Transverse colon (tissue), 4 donors: ENCODE measurements around the genes GARNL3, SLC2A8 and CFAP157.

- PRO-cap = no peak
- RAMPAGE, long total RNA, 4 experiments = start-site peak on the plus strand in 1 of 4 experiments, at chr9:125787243-125787425 at its widest, 5 reads per replicate
Measured at GRCh38 chr9:125786930-125788065, 40.1 kb downstream of the PBX3 start.

DNA sequence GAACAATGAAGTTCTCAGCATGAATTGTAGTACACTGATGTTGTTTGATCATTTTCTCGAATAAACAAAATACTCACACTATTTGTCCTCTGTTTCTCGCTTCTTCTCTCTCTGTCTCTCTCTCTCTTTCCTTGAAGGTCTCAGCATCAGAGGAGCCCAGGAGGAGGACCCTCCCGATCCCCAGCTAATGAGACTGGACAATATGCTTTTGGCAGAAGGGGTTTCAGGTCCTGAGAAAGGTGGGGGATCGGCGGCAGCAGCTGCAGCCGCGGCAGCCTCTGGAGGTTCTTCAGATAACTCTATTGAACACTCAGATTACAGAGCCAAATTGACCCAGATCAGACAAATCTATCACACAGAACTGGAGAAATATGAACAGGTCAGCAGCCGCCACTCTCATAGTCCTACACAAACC lies 168.4 kb downstream of the PBX3 start:
- PRO-cap = no peak
- RAMPAGE, long total RNA, 4 experiments = no peak in any of the 4 experiments

- PRO-cap = no peak
- RAMPAGE, long total RNA, 4 experiments = no peak in any of the 4 experiments
Measured at GRCh38 chr9:126390296-126390652, 63.6 kb downstream of the MVB12B start.

DNA sequence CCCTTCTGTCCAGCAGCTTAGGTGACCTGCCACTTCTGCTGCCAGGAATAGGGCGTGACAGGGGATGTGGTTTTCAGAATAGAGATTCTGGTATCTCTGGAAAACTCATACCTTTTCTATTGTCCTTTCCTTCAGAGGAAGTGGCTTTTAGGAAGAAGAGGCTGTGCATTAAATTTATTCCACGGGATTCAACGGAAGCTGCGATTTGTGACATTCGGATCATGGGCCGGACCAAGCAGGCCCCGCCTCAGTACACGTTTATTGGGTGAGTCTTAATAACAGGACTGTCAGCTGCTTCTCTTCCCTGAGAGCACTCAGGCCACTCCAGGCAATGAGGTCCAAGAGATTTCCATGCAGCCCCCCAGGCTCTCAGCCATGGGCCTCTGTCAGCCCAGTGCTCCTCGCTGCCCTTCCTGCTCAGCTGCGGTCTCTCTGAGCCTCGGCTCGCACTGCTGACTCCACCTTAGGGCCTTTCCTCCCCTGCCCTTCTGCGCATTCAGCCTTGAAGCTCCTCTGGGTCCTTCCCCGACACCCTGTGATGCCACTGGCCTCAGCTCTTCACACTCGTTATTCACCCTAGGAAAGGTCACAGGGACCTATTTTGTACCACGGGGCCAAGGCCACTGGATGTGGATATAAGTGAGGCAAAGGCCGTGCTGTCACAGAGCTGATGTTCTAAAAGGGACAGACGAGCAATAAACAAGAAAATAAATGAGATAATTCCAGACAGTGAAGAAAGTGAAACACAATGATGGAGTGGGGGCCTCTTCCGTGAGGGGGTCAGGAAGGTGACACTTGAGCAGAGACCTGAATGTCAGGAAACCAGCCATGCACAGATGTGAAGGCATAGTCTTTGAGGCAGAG lies 65.5 kb downstream of the MVB12B start:
- PRO-cap = no peak
- RAMPAGE, long total RNA, 4 experiments = start-site peak on the plus strand in 1 of 4 experiments, centred at position 194 of the sequence, 5 reads per replicate

GRCh38 chr9:126683181-126683722 lies 69.5 kb downstream of the LMX1B start:
- PRO-cap = no peak
- RAMPAGE, long total RNA, 4 experiments = no peak in any of the 4 experiments

- PRO-cap = no peak
- RAMPAGE, long total RNA, 4 experiments = no peak in any of the 4 experiments
Measured at GRCh38 chr9:126763301-126763765, 41.5 kb upstream of the ZBTB43 start.

DNA sequence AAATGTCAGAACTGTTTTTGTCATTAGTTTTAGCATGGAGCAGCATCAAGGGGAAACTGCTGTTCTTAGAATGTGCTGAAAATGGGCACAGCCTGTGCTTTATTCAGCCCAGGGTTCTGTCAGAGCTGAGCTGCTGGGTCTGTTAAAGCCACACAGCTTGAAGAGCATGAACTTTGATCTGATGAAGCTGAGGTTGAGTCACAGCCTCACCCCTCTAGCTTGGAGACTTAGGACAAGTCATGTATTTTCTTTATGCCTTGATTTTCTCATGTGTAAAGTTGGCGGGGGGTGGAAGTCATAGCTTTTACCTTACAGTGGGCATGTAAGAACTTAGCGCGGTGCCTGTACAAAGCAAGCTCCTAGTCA lies 72.0 kb downstream of the RALGPS1 start:
- PRO-cap = unidirectional peak, minus-strand start at position 118 of the sequence
- RAMPAGE, long total RNA, 4 experiments = no peak in any of the 4 experiments

DNA sequence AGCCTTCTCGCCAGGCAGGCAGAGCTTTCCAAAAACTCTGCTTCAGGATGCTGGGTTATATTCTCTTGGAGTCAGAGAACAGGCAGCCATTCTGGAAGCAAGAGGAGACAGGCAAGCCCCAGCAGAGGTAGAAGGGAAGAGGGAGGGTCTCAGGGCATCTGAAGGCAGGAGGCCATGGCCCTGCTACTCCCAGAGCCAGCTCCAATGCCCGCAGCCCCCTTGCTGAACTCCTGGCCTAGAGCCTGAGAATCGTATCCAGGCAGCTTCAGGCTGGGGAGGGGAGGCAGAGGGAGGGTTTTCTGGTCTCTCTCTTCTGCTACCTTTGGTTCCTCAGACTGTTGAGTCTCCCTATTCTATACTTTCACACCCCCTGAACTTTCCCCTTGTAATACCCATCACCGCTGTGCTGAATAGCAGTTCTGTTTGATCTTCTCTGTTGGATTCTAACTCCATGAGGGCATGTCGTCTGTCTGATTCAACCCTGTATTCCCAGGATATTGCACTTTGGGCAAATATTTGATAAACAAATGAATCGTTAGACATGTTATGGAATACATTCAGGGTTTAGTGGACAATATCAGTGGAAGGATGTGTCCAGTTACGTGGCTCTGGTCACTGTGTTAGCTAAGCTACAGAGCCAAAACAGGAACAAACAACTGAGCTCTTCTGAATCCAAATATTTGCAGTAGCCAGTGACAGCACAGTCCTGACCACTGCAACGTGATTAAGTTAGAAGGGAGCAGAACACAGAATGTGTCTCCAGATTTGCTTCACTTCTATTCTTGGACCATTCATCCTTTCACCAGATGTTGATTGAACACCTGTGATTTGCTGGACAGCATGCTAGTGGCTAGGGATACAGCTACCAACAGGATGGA lies 13.3 kb downstream of the ANGPTL2 start:
- PRO-cap = no peak
- RAMPAGE, long total RNA, 4 experiments = no peak in any of the 4 experiments

DNA sequence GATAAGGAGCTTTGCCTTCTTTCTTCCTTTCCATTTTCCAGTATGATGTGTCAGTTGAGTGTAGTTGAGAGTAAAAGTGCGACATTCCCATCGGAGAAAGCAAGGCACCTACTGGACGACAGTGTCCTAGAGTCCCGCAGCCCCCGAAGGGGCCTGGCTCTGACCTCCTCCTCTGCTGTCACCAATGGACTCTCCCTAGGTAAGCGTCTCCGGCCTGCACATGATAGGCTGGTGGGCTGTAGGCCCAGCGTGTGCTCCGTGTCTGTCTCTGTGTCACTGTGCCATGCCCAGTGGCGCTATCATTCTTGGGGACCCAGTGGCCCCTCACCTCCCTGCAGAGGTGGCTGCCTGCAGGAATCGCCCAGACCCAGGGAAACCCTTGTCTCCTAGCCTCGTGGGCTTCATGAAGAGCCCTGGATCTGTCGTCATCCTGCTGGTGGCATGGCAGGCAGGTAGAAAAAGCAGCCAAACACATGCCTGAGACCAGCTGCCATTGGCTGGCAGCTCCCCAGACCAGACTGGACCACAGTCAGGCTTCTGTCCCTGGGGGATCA lies 68.1 kb upstream of the GARNL3 start:
- PRO-cap = no peak
- RAMPAGE, long total RNA, 4 experiments = no peak in any of the 4 experiments

GRCh38 chr9:127245740-127245981 lies 18.9 kb upstream of the GARNL3 start:
- PRO-cap = no peak
- RAMPAGE, long total RNA, 4 experiments = no peak in any of the 4 experiments

DNA sequence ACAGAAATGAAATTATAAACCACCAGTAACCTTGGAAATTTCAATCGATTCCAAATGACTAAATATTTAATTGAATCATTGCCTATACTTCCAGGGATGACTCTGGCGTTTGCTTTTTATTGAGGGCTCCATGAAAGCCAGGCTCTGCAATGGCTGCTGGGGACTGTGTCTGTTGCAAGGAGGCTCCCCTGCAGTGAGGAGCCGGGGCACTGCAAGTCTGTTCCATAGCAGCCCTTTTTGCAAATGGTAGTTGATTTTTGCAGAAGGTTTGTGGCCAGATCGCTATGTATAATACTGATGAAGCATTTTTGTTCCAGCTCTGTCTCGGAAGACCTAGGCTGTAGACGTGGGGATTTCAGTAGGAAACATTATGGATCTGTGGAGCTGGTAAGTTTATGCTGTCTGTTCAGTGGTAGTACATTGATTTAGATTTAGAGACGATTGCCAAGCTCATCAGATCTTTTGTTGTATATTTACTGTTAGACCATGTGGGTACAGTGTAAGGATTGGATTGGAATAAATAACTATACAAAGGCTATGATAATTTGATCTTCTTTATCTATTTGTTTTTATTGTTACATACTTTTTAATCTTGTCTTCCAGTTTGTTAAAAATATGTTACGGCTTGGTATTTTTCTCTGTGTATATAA lies at the start of gene GARNL3:
TSS of gene GARNL3 (plus strand) at position 140 of the 650 bp plus-strand sequence.
- PRO-cap = no peak
- RAMPAGE, long total RNA, 4 experiments = no peak in any of the 4 experiments

DNA sequence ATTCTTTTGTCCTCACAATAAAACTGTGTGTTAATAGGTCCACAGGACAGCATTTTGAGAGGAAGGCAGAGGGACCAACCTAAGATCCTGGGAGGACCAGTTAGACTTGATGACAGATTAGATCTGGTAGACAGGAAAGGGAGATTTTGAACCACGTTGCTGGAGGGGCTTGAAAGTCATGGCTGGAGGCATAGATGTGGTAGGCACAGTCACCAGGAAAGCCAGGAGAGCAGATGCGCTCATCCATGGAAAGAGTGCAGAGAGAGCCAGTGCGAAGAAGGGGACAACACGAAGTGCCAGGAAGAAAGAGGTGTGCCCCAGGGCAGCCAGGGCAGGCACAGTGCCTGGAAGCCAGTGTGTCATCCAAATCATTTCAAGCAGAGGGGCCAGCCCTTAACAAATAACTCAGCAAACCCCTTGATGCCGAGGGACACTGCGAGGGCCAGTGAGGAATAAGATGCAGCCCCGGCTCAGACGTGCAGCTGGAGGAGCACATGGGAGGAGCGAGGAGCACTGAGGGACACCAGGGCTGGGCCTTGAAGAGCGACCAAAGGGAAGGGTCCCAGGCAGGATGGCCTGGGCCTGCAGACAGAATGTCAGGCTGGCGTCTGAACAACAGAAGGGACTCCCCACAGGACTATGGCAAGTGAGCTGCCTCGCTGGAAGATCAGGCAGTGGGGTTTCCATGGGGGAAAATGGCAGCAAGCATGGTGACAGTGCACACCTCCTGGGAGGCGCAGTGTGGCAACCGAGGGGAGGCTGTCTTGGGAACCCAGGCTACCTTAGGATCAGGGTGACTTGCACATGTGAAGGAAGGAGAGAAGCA lies 12.7 kb upstream of the SLC2A8 start:
- PRO-cap = no peak
- RAMPAGE, long total RNA, 4 experiments = start-site peak on the plus strand in 1 of 4 experiments, centred at position 410 of the sequence, 5 reads per replicate

DNA sequence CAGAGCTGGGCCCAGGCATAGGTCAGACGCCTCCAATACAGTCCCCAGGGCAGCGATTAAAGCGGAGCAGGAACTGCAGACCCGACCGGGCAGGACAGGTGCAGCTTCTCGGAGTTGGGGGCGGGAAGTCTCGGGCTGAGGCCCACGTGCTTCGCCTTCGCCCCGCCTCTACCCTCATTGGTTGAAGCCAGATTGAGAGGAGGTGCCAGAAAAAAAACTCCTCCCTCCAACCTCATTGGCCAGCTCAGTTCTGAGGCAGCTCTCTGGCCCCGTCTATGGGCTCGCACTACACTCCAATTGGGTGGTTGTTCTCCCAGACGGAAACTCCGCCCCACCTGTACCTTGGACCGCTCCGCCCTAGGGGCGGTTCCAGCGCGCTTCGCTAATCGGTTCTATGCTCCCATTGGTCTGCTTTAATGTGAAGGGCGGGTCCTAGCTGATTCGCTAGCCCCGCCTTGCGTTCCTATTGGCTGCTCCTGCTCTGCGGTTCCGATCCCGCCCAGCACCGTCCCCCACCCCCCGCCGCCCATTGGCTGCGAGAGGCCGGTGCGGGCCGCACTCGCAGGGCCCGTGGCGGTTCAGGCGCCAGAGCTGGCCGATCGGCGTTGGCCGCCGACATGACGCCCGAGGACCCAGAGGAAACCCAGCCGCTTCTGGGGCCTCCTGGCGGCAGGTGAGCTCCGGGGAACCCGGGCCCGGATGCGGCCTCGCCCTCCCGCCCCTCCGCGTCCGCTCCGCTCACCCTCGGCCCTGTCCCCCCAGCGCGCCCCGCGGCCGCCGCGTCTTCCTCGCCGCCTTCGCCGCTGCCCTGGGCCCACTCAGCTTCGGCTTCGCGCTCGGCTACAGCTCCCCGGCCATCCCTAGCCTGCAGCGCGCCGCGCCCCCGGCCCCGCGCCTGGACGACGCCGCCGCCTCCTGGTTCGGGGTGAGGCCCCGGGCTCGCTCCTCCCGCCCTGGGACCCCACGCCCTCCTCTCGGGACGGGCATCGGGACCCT lies at the start of gene SLC2A8:
TSS of gene SLC2A8 (plus strand) at position 556 of the 996 bp plus-strand sequence.
- PRO-cap = unidirectional peak, minus-strand start at position 110 of the sequence; unidirectional peak, plus-strand start at position 588 of the sequence
- RAMPAGE, long total RNA, 4 experiments = start-site peak on the plus strand in 2 of 4 experiments, centred at positions 579 to 599 of the sequence, 20 to 33 reads per replicate

DNA sequence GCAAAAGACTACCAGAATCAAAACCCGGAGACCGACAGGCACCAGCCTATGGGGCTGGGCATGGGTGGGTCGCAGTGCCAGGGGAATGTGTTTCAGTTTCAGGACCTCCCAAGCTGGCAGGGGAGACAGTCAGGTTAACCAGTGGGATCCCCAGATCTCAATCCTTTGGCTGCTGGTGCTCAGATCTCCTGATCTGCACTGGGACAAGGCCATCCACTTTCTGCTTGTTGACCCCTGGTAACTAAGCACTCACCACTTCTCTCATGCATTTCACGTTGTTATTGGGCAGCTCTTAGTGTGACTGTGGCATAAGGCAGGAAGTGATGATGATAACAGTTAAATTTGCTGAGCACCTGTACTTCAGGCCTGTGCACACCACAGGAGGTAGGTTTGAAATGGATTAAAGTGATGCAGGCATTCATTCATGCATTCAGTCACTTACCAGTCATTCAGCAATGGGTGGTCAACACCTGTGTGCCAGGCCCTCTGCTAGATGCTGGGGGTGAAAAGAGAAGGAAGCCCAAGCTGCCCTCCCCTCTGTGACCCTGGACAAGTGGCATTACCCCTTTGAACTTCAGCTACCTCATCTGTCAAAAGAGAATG lies 1.1 kb upstream of the NIBAN2 start:
- PRO-cap = no peak
- RAMPAGE, long total RNA, 4 experiments = no peak in any of the 4 experiments

- PRO-cap = bidirectional peak, plus-strand start at chr9:127699616, minus-strand start at chr9:127699413
- RAMPAGE, long total RNA, 4 experiments = no peak in any of the 4 experiments
Measured at GRCh38 chr9:127699036-127699705, 7.6 kb upstream of the CFAP157 start.

DNA sequence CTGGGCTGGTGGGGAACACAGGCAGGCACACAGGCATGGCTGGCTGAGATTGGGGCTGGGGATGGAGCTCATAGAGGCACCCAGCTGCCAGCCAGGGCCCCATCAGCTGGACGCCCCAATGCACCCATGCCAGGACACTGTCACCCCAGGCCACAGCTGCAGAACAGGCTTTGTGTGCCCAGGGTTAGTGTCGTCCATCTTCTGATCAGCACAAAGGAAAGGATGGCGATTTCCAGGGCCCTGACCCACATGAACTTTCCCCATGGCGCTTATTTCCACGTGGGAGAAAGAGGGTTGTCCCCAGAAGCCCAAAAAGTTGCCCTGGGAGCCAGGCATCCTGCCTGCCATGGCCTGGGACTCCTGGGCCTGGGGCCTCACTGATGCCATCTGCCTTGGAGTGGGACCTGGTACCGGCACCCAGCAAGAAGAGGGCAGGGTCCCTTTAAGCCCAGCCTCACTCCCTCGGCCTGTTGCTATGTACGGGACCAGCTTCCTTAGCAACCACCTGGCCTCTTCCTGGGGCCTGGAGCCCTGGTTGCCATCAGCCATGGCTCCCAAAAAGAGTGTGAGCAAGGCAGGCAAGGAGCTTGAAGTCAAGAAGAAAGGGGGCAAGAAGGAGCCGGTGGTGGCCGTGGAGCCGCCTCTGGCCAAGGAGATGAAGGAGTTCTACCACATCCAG lies at the start of gene CFAP157:
TSS of gene CFAP157 (plus strand) at position 504 of the 679 bp plus-strand sequence.
- PRO-cap = no peak
- RAMPAGE, long total RNA, 4 experiments = no peak in any of the 4 experiments

GRCh38 chr9:127720069-127720460 lies 4.2 kb downstream of the TTC16 start:
- PRO-cap = no peak
- RAMPAGE, long total RNA, 4 experiments = no peak in any of the 4 experiments

DNA sequence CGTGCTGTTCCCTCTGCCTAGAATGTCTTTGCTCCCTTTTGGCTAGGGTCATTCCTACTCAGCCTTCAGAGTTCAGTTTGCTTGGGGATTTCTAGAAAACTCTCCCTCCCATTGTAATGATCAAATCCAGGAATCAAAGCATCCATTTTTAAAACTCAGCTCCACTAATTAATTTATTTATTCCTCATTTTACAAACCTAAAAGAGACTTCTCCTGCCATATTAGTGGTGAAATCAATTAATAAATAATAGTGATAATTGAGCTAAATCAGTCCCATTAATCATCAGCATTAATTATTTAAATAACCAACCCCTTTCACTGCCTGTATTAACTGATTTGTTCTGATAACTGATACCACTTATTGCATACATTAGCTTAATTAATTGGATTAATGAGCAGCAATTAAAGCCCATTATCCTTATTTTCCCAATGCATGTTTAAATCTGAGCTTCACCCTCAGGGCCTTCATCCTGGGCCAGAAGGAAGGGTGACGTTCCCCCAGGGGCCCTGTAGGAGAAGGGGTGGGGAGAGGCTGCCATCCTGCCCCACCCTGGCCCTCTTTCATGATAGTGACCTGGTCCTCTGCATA lies 12.7 kb downstream of the SH2D3C start:
- PRO-cap = no peak
- RAMPAGE, long total RNA, 4 experiments = no peak in any of the 4 experiments

- PRO-cap = no peak
- RAMPAGE, long total RNA, 4 experiments = no peak in any of the 4 experiments
Measured at GRCh38 chr9:127776731-127777363, 1.6 kb downstream of the SH2D3C start.

DNA sequence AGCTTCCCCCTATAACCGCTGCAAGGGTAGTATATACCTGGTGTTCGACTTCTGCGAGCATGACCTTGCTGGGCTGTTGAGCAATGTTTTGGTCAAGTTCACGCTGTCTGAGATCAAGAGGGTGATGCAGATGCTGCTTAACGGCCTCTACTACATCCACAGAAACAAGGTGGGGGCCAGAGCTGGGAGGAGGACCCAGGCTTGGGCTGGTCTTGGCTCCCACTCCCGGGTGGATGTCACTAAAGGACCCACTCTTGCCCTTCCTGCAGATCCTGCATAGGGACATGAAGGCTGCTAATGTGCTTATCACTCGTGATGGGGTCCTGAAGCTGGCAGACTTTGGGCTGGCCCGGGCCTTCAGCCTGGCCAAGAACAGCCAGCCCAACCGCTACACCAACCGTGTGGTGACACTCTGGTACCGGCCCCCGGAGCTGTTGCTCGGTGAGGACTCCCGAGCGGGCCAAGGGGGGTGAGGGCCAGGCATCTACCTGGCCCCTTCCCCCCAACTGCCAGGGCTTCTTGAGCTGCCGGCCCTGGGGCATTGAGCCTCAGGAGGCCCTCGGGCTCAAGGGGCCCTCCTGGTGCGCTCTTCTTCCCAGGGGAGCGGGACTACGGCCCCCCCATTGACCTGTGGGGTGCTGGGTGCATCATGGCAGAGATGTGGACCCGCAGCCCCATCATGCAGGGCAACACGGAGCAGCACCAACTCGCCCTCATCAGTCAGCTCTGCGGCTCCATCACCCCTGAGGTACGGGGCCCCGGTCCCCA lies 2.3 kb downstream of the CDK9 start:
- PRO-cap = no peak
- RAMPAGE, long total RNA, 4 experiments = start-site peak on the plus strand in 1 of 4 experiments, centred at positions 397 to 646 of the sequence, 14 to 22 reads per replicate